SP-49 (cell line): ENCODE measurements around a stretch of chr2.

DNA sequence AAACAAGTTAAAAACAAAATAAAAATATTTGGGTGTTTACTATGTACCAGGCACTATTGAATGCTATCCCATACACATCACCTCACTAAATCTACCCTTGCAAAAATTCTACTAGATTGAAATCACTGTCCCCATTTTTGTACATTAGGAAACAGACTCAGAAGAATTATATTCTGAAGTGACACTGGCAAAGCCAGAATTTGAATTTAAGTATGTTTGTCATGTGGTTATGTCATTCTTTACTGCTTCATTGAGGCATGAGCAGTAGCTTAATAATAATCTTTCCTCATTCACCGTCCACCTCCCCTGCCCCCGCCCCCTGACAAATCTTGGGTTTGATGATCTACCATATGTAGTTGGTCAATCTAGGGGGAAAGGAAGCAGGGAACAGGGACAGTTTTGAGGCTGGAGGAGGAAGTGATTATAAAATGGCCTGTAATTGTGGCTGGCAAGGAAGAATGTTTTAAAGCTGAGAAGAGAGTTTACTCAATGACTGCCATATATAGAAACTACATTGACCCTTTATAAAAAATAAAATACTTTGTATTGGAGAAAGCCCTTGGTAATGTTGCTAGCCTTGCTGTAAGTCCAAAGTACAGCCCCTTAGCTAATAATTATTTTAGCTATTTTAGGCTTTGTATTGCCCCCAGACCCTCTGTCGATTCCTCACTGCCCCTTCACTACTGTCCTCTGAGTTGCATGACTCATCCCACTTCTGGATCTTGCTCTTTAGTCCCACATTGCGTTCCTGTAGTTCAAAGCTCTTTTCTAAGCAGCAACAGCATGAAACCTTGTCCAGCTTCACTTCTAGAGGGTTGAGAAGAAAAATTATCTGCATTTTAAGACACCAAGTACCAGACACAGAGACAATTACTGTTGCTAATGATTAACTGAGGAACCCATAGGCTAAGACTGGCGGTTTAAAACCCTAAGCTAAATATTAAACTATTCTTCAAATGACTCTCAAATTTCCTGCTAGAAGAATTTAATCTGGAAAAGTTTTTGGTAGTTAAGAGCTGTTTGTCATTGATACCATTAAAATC, 38.4 kb downstream of the PELI1 start:
- PRO-cap: no peak

- PRO-cap: unidirectional peak, minus-strand start at chr2:64143154
Observed at GRCh38 chr2:64142923-64143235, 1.3 kb downstream of the PELI1 start.

- PRO-cap: no peak
Observed at GRCh38 chr2:64202302-64202967, 58.2 kb upstream of the PELI1 start.

- PRO-cap: no peak
Observed at GRCh38 chr2:64223128-64223595, 78.9 kb upstream of the PELI1 start.

DNA sequence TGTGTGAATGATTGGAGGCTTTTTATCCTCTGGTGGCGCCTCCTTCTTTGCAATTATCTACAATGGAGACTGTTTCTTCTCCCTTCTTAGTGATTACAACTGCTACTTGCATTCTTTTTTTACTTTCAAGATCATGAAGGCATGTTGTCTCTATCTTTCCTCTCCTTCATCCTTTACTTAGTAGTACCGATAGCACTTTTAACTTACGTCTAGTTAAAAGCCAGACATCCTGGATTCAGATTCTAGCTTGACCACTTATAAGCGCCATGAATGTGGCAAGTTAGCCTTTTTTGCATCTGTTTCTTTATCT, 84.4 kb upstream of the PELI1 start:
- PRO-cap: no peak

GRCh38 chr2:64263137-64263662, 119.0 kb upstream of the PELI1 start:
- PRO-cap: no peak

- PRO-cap: no peak
Observed at GRCh38 chr2:64273456-64274626, 129.6 kb upstream of the PELI1 start.

- PRO-cap: no peak
Observed at GRCh38 chr2:64329746-64330469, 124.1 kb upstream of the LGALSL start.

GRCh38 chr2:64331209-64331702, 122.7 kb upstream of the LGALSL start:
- PRO-cap: no peak

GRCh38 chr2:64406247-64406632, 47.7 kb upstream of the LGALSL start:
- PRO-cap: no peak

DNA sequence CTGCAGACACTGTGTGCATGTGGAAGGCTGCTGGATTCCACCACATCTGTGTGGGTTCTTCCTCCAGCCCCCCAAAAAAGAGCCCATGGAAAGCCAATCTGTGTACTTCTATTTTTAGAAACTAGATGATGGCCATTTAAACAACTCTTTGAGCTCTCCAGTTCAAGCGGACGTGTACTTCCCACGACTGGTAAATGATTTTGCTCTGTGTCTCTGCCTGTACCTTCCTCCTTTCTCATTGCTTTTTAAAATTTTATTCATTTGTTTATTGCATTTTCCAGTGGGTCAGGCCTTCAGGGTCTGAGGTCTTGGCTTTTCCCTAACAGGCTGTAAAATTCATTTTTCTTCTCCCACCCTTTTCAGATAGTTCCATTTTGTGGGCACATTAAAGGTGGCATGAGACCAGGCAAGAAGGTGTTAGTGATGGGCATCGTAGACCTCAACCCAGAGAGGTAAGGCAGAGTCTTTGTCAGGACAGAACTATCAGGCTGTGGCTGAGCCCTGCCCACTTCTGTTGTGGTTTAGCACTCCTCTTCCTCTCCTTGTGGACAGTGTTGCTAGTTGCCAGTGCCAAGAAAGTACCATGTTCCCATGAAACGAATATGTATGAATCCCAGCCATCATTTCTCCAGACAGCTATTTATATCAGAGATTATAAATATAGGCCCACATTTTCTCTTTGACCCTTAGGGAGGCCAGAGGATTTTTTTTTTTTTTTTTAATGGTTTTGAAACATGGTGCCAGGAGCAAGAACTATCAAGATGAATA, 1.4 kb downstream of the LGALSL start:
- PRO-cap: no peak

GRCh38 chr2:64460821-64461597, 7.0 kb downstream of the LGALSL start:
- PRO-cap: no peak

GRCh38 chr2:64522767-64523324, 1.3 kb upstream of the AFTPH start:
- PRO-cap: no peak

DNA sequence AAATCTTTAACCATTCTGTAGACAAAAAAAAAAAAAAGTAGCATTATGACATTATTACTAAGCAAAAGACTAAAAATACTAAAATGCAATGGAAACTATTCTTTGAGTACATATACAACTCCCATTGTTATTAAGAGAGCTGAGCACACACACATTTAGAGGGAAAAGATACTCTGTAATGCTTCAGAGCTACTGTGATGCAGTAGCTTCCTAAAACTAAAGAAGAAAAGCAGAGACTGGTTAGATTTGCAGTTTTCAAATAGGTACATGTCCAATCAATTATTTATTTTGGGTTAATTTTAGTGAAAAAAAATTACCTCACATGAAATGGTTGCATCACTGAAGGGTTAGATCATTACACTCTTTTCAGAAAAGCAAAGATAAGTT, 25.0 kb upstream of the SERTAD2 start:
- PRO-cap: no peak

GRCh38 chr2:64769783-64770113, 116.0 kb upstream of the SERTAD2 start:
- PRO-cap: no peak

DNA sequence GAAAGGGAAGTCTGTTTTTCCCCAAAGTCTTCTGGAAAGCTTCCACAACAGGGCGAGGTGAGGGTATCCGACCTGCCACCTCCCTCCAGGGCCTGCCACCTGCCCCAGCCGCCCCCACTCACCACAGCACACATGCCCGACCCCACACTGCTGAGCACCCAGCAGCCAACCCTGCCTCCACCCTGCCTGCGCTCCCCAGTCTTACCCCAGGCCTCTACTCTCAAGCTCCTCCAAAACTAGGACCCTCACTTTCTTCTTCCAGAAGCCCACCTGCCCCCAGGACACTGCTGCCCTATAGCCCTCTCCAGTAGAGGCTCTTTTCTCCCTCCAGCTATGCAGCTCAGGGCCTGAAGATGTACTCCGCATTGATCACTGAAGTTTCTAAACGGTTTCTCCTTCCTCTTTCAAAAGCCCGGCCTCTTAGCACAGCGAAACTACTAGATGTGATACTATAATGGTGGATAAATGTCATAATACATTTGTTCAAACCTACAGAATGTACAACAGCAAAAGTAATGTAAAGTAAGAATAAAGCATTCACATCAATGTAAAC, 128.8 kb upstream of the SLC1A4 start:
- PRO-cap: no peak

GRCh38 chr2:64989546-64989855, 302 bp downstream of the SLC1A4 start:
- PRO-cap: no peak

- PRO-cap: no peak
Observed at GRCh38 chr2:64990180-64990694, 1.0 kb downstream of the SLC1A4 start.

DNA sequence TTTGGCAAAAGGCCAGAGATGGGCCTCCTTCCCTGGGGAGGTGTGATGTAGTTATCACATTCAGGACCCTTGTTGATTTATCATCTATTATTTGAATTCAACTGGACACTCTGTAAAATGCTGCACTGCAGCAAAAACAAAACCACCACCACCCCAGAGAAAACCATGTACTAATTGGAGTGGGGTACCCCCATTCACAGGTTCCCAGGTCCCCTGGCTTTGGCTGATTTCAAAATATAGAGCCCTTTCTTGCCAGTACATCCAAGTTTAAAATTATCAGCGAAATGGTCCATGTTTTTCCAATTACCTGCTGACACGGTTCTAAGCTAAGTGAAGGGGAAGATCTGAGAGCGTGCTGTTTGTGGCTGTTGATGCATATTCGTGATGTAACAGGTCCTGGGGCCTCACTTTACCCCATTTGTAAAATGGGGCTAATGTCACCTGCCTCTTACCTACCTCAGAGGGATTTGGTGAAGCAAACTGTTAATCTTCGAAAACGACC, 32.9 kb downstream of the SLC1A4 start:
- PRO-cap: no peak

GRCh38 chr2:65035461-65036073, 20.6 kb upstream of the CEP68 start:
- PRO-cap: no peak